Calu3 (cell line): ENCODE results near the genes ANKRD42, CCDC90B, FZD4, CHORDC1 and SLC36A4.

DNA sequence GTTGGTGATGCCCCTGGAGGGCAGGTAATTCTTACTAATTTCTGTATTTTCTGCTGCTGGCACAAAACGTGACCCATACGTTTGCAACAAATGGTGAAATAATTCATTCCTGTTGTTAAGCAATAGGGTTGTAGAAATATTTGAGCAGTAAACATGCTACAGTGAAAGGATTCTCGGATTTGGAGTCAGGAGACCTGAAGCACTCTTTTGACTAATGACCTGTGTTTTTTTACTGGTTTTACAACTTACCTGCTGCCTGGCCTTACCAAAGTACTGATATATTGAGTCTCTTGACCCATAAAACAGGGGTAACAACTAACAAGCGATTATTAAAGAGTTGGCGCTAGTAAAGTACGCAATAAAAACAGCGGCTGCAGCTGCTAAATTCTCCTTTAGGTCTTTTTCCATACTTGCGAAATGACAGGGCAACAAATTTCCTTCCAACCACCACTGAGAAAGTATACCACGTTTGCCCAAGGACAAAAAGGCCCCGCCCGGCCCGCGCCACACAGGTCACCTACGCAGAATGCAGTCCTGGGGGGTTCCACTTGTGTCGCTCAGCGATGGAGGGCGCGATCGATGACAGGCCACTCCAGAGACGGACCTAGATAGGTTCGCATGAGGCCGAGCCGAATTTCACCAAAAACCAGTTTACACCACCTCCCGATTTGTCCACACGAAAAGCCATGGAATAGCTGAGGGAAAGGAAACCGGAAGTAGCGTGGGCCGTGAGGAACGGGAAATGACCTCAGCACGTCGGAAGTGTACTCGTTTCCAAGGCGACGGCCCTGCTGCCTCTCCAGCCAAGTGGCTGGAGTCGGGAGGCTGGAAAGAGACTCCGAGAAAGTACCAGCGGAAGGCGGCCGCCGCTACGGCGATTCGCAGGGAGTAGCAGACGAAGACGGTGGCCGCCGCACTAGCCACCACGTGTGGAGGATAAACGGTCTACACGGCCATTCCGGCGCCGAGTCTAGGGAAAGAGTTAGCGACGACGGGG lies at the start of gene ANKRD42:
Gene ANKRD42 (plus strand): TSS at position 767 of the 997 bp plus-strand sequence.
- PRO-cap, result bidirectional peak, plus-strand start at position 832 of the sequence, minus-strand start at position 718 of the sequence

DNA sequence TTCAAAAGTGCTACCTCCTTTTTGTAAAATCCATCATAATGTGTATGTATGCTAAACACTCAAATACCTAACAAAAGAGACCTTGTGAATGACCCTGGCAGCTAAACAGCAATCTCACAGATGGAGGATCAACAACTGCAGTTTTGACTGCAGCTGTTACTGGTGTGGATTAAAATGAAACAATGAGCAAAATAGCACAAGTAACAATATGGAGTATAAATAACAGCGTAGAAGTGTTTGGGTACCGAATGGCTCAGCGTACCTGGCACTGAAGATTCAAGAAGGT lies 1.4 kb downstream of the CCDC90B start:
- PRO-cap, result no peak

- PRO-cap, result bidirectional peak, plus-strand start at chr11:83286511, minus-strand start at chr11:83286367
Observed at GRCh38 chr11:83286235-83286643, at the start of gene CCDC90B. Gene CCDC90B (minus strand): TSS chr11:83286367.

GRCh38 chr11:85660816-85661863 lies 3.8 kb downstream of the CREBZF start:
- PRO-cap, result no peak

GRCh38 chr11:85663741-85664544 lies 986 bp downstream of the CREBZF start:
- PRO-cap, result unidirectional peak, plus-strand start at chr11:85663953; bidirectional peak, plus-strand start at chr11:85664345, minus-strand start at chr11:85664172

GRCh38 chr11:85752244-85752748 lies 58.6 kb downstream of the SYTL2 start:
- PRO-cap, result no peak

GRCh38 chr11:85934611-85934985 lies 79.4 kb downstream of the CCDC83 start:
- PRO-cap, result no peak

DNA sequence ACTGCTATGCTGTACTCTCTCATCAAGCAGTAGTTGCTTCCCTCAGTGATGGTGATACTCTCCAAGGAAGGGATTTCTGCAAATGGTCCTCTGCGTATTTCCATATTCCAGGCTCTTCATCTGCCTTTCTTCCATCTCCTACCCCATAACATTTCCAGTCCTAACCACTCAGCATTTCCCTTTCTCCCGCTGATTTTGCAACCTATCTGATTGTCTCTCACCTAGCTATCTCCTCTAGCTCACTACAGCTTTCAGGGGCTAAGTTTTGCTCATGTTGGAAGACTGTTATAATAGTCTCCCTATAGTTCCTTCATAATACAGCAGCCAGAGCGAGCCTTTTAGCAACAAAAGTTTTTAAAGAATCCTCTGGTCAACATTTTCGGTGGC lies 95.6 kb downstream of the CCDC83 start:
- PRO-cap, result no peak

- PRO-cap, result no peak
Observed at GRCh38 chr11:86022911-86023671, 45.8 kb downstream of the PICALM start.

DNA sequence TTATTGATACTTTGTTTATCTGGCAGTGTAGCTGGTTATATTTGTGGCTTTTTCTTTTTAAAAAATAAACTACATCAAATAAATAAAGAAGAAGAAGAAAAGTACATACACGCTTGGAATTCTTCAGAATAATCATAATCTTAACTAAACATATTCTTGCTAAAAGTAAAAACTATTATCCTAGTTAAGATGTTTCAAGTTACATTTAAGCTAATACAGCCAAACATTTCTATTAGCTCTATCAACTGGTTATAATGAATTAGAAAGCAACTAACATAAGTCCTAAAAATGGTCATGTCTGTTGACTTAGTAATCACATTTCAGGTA lies 39.3 kb downstream of the PICALM start:
- PRO-cap, result no peak

GRCh38 chr11:86456490-86456802 lies 81.8 kb downstream of the CCDC81 start:
- PRO-cap, result no peak

DNA sequence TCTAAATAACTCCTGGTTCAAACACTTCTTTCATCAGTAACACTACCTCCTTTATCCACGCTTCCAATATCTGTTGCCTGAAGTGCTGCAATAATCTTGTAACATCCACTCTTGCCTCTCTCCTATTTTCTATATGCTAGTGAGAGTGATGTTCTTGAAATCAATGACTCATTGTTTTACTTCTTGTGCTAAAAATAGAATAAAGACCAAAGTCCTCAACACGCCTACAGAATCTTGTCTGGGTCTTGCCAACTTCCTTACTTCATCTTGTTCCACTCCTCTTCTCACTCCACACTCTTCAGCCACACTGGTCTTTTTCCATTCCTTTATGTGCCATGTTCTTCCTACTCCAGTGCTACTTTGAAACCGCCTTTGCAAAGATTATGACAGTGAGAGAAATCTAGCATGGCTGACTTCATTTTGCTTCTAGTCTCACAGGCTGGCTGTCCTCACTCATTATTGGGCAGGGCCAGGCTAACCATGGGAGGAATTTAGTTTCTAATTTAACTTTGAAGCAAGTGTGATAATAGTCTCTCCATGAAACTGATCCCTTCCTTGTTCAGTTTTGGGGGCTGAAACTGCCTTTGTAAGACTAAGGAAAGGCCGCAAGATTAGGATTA lies 136.5 kb downstream of the CCDC81 start:
- PRO-cap, result no peak

DNA sequence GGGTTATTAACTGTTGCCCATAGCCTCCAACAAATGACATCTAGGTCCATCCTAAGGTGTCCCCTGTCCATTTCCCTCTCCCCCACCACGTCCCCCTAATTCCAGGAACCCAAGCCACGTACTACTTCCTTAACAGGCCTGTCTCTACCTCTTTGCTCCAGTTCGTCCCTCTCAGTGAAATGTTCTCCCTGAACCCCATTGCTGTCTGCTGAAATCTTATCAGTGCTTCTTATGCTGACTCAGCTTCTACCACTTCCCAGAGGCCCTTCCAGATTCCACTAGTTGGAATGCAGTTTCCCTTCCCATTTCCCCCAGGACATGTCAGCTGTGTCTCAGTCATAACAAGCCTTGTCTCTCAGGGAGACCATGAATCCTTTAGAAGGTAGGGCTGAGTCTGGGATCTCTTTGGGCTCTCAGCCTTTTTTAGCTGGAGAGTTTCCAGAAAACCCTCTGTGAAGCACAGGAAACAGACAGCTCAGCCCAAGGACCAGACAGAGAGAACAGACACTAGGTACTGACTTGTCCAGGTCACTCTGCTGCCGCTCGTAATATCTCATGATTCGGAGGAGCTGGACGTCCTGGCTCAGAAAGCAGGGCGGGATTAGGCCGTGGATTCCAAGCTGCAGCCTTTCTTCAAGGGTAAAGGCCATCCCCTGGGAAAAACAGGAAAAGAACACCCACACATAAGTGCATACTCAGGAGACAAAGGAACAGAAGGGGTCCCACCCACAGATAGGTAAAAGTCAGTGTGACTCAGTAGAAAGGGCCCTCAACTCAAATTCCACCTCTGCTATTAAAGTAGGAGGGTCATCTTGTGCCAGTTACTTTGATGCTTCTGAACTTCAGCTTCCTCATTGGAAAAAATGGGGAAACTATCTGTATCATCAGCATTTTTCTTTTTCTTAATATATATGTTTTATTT lies 184.7 kb downstream of the CCDC81 start:
- PRO-cap, result no peak

DNA sequence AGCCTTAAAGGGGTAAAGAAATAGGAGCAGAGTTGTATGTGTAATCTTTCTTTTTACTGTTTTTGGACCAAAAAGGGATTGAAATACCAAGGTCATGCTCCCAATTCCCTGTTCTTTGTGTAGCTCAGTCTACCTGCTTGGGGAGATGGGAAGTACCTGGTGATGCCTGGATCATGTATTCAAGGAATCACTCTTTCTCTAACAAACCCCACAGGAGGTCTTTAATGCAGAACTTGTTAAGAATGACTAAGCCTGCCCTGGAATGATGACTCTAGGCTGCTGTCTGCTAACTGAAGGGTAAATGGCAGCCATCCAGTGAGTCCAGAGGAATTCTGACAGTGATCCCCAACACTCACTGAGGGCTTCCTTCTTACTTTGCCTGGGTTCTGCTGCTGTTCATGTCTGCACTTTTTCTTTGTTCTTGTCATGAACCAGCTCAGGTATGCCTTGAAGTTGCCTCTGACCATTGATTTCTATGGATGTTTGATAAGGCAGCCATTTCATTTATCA lies 11.3 kb downstream of the PRSS23 start:
- PRO-cap, result no peak

- PRO-cap, result no peak
Observed at GRCh38 chr11:86919606-86920079, 35.6 kb downstream of the FZD4 start.

GRCh38 chr11:86949238-86950267 lies 5.6 kb downstream of the FZD4 start:
- PRO-cap, result no peak

GRCh38 chr11:86954385-86955463 lies at the start of gene FZD4:
Gene FZD4 (minus strand): TSS chr11:86955395.
- PRO-cap, result bidirectional peak, plus-strand start at chr11:86955638, minus-strand start at chr11:86955395

DNA sequence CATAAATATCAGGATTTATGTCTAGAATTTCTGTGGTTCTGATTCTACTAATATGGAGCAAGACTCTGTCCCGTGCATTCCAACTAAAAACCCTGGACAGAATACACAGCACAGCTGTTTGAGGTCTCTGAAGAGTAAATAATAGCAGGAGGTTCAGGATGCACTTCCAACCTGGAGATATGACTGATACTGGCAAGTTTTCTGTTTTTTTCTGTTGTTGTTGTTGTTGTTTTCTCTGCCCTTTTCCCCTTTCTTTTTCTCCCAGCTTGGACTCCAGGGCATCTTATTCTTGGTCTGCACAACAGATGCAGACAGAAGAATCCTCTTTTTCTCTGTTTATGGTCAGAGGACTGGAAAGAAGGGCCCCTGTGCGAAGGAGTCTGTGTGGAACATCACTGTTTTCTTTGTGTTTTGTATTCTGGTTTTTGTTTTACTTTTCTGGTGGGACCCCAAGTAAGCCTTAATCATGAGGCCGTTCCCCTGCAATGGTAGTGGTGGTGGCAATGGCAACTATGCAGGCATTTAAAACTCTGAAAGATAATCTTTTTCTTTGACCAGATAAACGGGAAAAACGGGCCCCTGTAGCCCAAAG lies 142.1 kb downstream of the TMEM135 start:
- PRO-cap, result no peak

DNA sequence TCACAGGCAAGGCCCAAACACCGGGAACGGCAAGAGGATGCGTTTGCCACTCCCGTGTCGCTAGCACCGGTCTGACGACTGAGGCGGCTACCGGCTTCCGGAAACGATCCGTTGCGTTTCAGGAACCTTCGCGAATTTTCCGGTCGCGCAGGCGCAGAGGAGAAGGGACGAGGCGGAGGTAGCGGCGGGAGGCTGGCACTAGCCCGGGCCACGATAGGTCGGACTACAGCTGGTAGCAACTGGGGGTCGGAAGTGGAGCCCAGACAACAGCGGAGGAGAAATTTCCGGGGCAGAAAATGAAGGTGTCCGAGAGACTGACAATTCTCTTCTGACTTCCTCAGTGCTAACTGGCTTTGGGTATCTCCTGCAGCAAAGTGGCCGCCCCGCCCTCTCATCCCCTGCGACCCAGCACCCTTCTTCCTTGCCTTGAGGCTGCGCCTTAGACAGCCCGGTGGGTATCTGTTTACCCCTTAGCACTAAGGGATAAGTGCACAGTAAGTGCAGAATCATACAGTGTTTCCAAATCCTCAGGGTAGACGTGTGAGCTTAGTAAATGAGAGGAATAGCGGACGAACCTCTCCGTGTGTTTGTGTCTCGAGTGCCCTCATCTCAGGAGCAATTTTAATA lies at the start of gene CHORDC1:
Gene CHORDC1 (minus strand): TSS at position 80 of the 627 bp plus-strand sequence.
- PRO-cap, result bidirectional peak, plus-strand start at position 161 of the sequence, minus-strand start at position 80 of the sequence

GRCh38 chr11:93197719-93198606 lies at the start of gene SLC36A4:
Gene SLC36A4 (minus strand): TSS chr11:93197991.
- PRO-cap, result bidirectional peak, plus-strand start at chr11:93197997, minus-strand start at chr11:93197975